ENCODE measurements around a stretch of chr2.

GRCh38 chr2:64748652-64749083, 95.0 kb upstream of the SERTAD2 start:
- RRBS, 2 experiments: no CpG with 5 or more reads among the region's 1 CpG

- RRBS, 2 experiments: no CpG with 5 or more reads among the region's 8 CpGs
Measured at GRCh38 chr2:64819414-64820218, 165.9 kb upstream of the SERTAD2 start.

- RRBS, 2 experiments: no CpG with 5 or more reads among the region's 8 CpGs
Measured at GRCh38 chr2:64837970-64838679, 151.1 kb upstream of the SLC1A4 start.

DNA sequence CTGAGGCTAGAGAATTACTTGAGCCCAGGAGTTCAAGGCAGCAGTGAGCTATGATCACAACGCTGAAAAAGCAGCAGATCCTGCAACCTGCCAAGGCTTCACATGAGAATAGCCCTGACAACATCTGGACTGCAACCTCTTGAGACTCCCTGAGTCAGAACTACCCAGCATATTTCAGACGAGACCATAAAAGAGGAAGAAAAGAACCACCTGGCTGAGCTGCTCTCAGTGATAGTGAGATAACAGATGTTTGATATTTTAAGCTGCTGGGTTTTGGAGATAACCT, 74.1 kb upstream of the SLC1A4 start:
- RRBS, 2 experiments: no CpG with 5 or more reads among the region's 2 CpGs

DNA sequence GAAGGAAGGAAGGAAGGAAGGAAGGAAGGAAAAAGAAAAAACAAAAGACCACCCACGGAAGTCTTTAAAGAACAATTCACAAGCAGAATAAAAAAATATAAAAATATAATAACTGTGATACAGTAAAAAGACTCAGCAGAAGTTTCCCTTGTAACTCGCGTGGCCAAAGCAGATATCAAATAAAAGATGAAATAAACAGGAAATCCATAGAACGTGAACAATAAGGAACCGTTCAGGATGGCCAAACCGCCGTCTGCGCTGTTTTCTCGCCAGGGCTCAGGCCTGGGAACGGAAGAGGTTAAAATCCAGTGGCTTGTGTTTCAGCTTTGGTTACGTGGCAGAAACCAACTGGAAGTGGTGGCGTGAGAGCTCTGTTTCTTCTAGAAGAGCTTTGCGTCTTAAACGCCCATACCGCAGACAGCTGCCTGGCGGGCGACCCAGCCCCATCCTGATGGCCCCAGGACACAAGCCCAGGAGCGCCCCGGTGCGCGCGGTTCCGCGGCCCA, 1.1 kb upstream of the SLC1A4 start:
- RRBS, 2 experiments: no CpG with 5 or more reads among the region's 24 CpGs

GRCh38 chr2:65030427-65030871, 25.8 kb upstream of the CEP68 start:
- RRBS, 2 experiments: no CpG with 5 or more reads among the region's 7 CpGs

DNA sequence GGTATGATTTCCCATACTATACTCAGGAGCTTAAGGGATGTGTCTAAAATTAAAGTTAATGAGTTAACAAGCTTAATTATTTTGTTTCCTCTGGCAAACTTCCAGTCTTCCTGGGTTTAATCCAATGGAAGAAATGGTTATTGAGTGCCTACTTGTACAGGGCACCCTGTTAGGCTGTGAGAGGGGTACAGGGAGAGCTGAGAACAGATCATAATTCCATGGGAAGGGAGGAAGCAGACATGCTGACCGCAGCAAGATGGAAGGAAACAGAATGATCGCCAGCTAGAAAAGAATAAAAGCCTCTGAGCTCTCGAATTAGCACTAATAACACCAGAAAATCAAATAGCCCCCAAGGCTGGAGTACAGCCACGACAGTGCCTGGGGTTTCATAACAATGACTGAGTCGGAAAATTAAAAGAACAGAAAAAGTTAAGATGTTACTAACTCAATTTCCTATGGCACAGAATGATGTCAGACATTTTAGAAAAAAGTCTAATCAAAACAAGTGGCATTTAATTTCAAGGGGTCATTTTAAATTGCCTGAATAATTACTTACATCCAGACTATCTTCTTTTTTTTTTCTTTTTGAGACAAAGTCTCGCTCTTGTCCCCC, 20.6 kb upstream of the CEP68 start:
- RRBS, 2 experiments: no CpG with 5 or more reads among the region's 6 CpGs

GRCh38 chr2:65053246-65053593, 3.0 kb upstream of the CEP68 start:
- RRBS, 2 experiments: no CpG with 5 or more reads among the region's 1 CpG

- RRBS, 2 experiments: no CpG with 5 or more reads among the region's 4 CpGs
Measured at GRCh38 chr2:65084127-65085274, 28.3 kb downstream of the CEP68 start.

- RRBS, 2 experiments: no CpG with 5 or more reads among the region's 9 CpGs
Measured at GRCh38 chr2:65177594-65178205, 47.8 kb upstream of the RAB1A start.

DNA sequence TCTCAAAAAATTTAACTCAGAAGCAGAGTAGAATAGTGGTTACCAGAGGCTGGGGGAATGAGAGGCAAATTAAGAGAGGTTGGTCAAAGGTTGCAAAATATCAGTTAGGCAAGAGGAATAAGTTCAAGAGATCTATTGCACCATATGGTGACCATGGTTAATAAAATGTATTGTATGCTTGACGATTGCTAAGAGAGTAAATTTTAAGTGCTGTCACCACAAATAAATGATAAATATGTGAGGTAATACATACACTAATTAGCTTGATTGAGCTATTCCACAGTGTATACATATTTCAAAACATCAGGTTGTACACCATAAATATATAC, 23.1 kb upstream of the ACTR2 start:
- RRBS, 2 experiments: no CpG with 5 or more reads among the region's 1 CpG

DNA sequence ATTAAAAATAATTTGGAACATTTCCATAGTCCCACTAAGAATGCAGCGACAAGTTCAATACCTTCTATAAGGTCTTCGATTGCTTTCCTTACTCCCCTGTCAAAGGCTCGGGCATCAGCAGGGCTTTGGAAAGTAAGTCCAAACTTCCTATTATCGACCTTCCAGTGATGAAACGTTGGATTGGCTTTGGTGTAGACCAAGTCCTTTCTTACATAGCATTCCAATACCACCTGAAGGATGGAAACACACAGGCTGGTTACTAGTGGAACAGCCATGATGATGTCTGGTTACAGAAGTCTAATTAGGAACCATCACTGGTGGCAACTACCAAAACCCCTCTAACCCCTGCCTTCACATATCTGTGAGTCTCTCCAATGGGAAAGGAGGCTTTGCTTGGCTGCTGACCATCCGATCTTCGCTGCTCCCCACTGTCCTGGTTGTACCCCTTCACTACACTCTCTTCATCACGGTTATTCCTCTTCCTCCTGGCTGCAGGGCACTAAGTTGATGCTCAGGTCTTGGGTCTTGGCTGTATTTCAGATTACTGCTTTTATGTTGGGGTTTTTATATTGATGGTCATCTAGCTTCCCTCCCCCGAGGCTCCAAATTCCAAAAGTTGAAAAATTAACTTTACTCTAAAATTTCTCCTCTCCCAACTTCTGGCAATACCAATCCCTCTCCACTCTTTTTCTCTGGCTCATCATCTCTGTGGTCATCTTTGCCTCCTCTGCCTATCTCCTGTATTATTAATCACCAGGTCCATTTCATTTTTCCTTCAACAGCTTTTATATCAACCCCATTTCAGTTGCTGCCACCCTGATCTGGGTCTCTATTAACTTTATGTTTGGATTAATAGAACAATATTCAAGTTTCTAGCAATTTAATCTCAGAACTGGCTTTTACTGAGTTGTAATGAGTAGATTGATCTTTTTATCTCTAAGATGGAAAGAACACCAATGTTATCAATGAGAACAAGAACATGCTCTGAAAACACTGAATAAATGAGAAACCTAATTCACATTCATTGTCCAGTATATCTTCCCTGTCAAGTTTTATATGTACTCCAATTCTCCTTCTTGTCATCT, 97.5 kb downstream of the SPRED2 start:
- RRBS, 2 experiments: no CpG with 5 or more reads among the region's 9 CpGs

- RRBS, 2 experiments: under 1 to 1% methylated on average over 30 of the region's 115 CpGs
Measured at GRCh38 chr2:65430641-65431689, 1.4 kb downstream of the SPRED2 start.

DNA sequence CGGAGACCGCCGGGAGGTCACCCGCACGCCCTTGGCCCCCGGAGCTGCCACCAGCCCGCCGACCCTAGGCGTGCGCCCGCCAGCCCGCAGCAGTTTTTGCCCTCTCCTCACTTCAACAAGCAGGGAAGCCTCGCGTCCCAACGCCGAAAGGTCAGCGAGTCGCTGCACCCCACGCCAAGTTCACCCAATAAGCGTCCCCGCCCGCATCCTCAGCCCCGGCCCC, 798 bp downstream of the SPRED2 start:
- RRBS, 2 experiments: 0 to 5% methylated on average over 3 of the region's 23 CpGs

- RRBS, 2 experiments: no CpG with 5 or more reads among the region's 9 CpGs
Measured at GRCh38 chr2:65432901-65433208, 456 bp upstream of the SPRED2 start.

DNA sequence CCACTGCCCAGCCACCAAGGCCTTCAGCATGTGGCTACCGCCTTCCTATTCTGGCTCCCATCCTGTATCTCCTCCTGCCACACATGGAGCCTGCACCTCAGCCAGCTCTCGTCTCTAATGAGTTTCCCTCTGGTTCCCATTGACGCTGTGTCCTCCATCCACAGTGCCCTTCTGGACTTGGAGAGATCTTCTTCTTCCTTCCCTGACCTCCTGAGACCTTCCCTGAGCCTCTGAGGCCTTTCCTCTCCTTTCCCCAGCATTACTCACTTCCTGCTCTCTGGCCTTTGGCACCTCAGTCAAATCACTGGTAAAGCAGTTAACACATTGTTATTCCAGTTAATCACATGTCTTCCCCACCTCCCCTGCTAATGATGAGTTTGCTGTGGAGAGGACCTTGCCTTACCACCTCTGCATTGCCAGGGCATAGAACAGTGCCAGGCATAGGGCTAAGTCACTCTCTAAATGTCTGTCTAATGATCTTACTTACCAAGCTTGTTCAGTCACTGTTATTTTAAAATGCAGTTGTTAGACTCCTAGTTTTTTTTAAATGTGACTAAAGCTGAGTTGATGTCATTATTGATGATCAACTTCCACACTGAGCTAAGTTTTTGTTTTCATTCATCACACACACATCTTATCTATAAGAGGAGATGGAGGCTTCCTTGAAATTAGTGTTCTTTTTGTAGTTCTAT, 113.4 kb upstream of the SPRED2 start:
- RRBS, 2 experiments: no CpG with 5 or more reads among the region's 3 CpGs

GRCh38 chr2:66433782-66434734, 867 bp upstream of the MEIS1 start:
- RRBS, 2 experiments: 1 to 2% methylated on average over 24 to 26 of the region's 65 CpGs

DNA sequence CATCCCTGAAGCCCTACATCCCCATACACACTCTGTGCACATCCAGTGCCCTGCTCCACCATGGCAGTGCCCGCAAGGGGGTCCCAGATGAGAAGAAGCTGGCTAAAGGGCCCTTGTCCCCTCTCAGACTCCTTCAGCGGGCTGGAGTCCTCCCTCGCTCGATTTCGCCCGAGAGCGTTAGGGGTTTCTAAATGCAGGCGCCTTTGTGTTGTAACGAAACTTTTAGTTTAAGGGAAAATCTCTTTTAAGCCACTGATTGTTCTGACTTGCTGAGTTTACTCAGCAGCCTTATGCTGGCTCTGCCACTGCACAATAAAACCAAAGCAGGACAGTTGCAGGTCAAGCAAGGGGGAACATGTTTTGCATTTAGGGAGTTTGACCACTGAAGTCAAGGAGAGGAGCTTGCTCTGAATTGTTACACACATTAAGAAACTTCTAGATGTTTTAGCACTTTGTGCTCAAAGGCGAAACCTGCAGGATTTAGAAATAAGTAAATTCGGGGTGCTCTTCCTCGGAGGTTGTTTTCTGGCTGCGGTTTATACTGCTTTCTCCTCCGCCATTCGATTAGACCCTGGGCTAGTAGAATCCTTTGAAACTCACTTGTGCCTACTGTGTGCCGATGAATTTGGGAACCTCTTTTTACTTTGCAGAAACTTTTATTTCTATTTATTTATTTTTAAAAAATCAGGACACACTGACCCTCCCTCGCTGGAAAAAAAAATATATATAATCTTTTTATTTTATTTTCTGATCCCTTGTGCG, 3.4 kb downstream of the MEIS1 start:
- RRBS, 2 experiments: no CpG with 5 or more reads among the region's 18 CpGs

DNA sequence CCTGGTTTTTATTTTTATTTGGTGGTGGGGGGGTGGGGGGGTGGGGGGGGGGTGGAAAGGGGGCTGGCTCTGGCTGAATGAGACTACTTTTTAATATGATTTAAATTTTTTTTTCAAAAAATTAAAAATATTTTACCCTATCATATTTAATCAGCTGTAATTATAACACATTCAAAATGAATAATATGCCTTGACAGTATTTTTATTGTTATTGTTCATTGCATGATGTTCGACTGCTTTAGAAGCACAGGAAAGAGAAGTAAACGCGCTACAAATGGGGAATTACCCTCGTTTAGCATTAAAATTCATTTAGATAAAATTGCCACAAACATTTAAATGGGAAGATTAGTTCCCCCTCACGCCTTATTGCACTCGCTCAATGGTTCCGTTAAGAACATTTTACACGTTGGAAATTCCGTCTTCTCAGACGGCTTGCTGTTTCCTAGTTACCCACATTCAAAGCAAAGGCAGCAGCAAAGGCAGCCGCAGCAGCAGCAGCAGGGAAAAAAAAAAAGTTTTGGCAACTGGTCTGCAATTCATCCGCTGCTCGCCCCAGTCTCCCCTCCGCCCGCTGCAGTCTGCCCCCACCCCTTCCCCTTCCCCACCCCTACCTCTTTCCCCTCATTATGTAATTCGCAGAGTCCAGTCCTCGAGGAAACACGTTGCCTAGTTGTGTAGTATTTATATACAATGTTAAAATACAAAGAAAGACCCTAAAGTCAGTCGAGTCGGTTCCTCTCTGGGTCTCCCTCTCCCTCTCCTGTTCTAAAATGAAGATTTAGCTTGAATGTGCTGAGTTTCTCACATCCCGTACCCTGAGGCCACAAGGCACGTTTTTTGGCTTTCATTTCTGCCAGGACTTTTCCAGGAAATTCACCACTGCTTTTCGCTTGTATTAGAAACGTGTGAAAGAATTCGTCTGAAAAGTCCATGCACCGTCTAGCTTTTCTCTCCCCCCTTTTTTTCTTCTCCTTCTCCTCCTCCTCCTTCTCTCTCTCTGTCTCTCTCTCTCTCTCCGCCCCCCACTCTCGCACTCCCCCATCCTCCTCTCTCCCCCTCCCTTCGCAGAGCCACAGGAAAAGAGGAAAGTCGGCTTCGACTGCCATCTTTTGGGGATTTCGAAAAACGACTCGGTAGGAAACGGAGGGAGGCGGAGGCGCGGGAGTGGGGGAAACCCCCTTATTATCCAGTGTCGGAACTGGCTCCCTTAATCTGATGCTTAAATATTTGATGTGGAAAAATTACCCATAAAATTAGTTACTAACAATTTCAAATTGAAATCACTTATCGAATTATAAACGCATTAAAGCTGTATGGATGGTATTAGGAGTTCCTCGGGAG, 139.9 kb downstream of the MEIS1 start:
- RRBS, 2 experiments: no CpG with 5 or more reads among the region's 42 CpGs

GRCh38 chr2:66585351-66585901, 150.5 kb downstream of the MEIS1 start:
- RRBS, 2 experiments: no CpG with 5 or more reads among the region's 4 CpGs